LNCaP clone FGC (cell line): ENCODE measurements around a stretch of chr11.

GRCh38 chr11:60942971-60943548, 8.9 kb downstream of the SLC15A3 start:
- RRBS, 2 experiments = no CpG with 5 or more reads among the region's 8 CpGs

GRCh38 chr11:60982708-60983255, 11.3 kb downstream of the CD6 start:
- RRBS, 2 experiments = no CpG with 5 or more reads among the region's 15 CpGs

GRCh38 chr11:61007901-61009172, 36.9 kb downstream of the CD6 start:
- RRBS, 2 experiments = 87 to 90% methylated on average over 16 of the region's 62 CpGs

- RRBS, 2 experiments = no CpG with 5 or more reads among the region's 3 CpGs
These were observed 59.7 kb upstream of the CD5 start for GRCh38 chr11:61042601-61042930.

GRCh38 chr11:61042978-61043653, 59.2 kb upstream of the CD5 start:
- RRBS, 2 experiments = no CpG with 5 or more reads among the region's 16 CpGs

DNA sequence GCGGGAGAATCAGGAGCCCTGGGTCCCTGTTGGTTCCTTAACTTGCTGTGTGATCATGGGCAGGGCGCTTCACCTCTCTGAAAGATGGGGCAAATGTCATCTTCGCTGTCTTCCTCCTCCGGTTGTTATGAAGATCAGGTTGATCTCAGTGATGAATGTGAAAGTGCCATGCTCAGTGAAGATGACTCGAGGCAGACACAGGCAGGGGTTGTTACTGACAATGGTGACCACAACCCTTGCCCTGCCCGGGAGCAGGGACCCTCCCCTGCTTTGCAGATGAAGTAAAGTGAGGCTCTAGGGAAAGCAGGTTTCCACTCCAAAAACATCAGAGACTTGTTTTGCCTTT, 19.1 kb upstream of the CD5 start:
- RRBS, 2 experiments = no CpG with 5 or more reads among the region's 6 CpGs

DNA sequence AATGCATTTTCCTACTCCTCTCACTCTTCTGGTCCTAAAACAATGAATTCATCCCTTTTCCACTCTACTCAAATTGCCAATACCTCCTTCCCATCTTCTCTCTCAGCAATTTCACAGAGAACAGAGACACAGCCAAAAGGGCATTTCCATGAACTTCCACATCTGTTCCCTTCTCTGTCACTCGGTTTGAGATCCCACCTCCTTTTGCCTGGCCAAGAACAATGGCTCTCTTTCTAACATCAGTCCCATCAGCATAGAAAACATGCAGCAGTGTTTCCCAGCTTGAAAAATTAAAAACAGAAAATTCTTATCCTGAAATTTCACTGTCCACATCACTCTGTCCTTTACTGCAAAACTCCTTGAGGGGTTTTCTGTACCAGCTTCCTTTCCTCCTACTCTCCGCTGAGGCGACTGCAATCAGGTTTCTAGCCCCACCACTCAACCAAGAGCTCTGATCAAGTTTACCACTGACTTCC, 11.8 kb upstream of the VWCE start:
- RRBS, 2 experiments = no CpG with 5 or more reads among the region's 3 CpGs

DNA sequence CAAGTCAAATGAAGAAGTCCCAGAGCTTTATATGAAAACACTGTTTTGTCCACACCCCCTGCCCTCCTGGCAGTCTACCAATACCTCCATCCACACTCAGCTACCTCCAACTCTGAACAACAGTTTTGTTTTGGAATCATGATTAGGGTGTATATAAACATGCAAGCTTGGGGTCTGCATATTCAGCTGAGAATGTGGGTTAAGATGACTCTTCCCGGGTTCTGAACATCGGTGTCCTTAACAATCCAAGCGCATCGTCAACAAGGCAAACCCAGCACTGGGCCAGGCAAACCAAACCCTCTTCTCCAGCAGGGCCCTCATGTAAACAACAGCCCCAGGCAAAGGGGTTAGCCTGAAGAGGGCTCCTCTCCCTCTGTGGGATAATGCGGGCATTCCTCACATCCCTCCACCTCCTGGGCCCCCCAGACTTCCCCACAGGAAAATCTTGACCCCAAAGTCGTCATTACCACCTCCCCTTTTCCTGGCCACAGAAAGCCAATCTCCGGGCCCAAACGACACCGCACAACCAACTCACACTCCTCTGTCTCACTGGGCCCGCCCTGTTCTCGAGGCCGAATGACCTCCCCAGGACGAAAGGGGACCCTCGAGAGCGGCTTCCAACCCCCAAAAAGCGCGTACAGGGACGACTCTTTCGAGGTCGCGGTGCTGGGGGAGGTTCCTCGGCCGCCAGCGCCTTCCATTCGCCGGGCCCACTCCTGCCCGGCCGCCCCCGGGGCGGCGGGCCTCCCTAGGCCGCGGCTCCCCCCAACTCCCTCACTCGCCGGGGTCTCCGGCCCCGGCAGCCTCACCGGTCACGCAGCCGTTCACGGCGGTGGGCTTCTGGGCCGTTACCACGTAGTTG, 575 bp downstream of the DDB1 start:
- RRBS, 2 experiments = 1 to 2% methylated on average over 7 of the region's 44 CpGs

GRCh38 chr11:61334880-61335641, 2.0 kb downstream of the TKFC start:
- RRBS, 2 experiments = 96 to 100% methylated on average over 2 to 4 of the region's 6 CpGs

GRCh38 chr11:61338935-61339476, 6.0 kb downstream of the TKFC start:
- RRBS, 2 experiments = 90% methylated on average over 18 to 19 of the region's 26 CpGs

DNA sequence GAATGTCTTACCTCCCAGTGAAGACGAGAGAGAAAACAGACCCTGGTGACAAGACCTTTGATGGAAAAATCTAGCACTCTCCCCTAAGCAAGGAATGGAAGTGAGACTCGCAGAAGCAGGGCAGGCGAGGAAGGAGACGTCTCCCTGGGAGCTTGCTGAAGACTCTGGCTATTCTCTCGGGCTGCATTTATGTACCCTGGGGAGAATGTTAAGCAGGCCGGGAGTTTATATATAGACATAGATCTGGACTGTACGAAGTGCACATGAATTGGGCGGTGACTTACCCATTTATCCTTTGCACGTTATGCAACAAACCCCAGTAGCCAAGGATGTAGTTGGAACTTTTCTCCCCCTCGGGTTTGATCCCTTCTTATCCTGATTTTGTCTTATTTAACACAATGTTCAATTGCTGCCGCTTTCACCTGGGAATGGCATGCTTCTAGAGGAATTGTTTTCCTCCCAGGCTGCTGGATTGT, 18.1 kb downstream of the SDHAF2 start:
- RRBS, 2 experiments = no CpG with 5 or more reads among the region's 11 CpGs

- RRBS, 2 experiments = no CpG with 5 or more reads among the region's 6 CpGs
These were observed 13.5 kb downstream of the PPP1R32 start for GRCh38 chr11:61494344-61494860.

DNA sequence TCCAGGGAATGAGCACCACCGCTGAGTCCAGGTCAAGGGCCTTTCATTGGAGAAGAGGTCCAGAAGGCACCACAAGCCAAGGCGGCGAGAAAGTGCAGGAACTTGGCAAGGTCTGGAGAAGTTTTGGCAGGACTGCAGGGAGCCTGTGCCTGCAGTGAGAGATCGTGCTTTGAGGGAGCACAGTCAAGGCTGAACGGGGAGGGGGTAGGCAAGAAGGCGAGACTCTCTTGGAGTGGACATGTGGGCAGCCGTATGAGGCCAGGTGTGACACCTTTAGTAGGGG, 30.4 kb downstream of the LRRC10B start:
- RRBS, 2 experiments = no CpG with 5 or more reads among the region's 7 CpGs

GRCh38 chr11:61553605-61554071, 27.2 kb downstream of the SYT7 start:
- RRBS, 2 experiments = no CpG with 5 or more reads among the region's 6 CpGs

- RRBS, 2 experiments = 90 to 100% methylated on average over 1 to 2 of the region's 4 CpGs
These were observed 17.2 kb downstream of the MYRF start for GRCh38 chr11:61769741-61769958.

DNA sequence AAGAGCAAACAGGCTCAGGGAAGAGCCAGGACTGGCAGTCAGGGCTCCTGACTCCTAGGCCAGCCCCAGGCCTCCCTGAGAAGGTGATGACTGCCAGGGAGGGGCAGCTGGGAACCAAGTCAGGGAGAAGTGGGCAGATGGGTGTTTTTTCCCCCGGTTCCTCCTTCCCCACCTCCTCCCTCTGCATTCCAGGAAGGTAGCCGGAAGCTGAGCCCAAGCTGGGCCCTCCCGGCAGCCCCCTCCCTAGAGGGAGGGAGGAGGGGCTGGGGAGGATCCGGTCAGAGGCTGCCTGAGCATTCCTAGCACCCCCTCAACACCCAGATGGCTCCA, 19.6 kb downstream of the MYRF start:
- RRBS, 2 experiments = 78 to 88% methylated on average over 1 of the region's 4 CpGs

DNA sequence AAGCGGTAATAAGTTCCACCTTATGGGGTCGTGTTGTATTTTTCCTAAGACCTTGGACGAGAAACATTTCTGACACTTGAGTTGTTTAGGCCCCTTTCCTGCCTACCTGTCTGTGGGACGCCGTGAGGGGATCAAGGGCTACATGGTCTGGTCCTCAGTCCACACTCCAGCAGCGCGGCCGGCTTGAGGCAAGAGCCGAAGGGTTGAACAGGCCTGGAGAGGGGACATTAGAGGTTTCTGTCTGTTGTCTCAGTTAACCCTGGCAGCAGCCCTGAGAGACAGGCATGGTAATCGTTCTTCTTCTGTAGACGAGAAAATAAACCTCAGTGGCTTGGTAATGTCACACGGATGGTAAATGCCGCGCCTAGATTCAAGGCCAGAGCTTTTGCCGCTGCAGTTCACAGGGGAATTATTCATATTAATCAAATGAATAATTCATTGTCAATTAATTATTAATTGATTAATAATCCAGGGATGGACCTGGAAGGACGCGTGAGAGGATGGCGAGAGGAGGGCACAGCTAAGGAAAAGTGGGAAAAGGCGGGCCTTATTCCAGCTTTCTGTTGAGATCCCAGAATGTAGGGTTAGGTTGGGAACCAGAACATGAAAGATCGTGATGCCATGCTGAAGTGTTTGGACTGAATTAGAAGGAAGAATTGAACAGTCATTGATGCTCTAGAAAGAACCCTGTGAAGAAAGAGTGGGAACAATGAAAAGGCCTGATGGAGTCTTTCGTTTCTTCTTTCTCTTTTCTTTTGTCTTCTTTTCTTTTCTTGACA, 684 bp downstream of the FEN1 start:
- RRBS, 2 experiments = no CpG with 5 or more reads among the region's 21 CpGs

- RRBS, 2 experiments = no CpG with 5 or more reads among the region's 6 CpGs
These were observed 4.8 kb downstream of the FEN1 start for GRCh38 chr11:61797220-61798256.

- RRBS, 2 experiments = no CpG with 5 or more reads among the region's 6 CpGs
These were observed 11.4 kb downstream of the FADS1 start for GRCh38 chr11:61805130-61806036.

DNA sequence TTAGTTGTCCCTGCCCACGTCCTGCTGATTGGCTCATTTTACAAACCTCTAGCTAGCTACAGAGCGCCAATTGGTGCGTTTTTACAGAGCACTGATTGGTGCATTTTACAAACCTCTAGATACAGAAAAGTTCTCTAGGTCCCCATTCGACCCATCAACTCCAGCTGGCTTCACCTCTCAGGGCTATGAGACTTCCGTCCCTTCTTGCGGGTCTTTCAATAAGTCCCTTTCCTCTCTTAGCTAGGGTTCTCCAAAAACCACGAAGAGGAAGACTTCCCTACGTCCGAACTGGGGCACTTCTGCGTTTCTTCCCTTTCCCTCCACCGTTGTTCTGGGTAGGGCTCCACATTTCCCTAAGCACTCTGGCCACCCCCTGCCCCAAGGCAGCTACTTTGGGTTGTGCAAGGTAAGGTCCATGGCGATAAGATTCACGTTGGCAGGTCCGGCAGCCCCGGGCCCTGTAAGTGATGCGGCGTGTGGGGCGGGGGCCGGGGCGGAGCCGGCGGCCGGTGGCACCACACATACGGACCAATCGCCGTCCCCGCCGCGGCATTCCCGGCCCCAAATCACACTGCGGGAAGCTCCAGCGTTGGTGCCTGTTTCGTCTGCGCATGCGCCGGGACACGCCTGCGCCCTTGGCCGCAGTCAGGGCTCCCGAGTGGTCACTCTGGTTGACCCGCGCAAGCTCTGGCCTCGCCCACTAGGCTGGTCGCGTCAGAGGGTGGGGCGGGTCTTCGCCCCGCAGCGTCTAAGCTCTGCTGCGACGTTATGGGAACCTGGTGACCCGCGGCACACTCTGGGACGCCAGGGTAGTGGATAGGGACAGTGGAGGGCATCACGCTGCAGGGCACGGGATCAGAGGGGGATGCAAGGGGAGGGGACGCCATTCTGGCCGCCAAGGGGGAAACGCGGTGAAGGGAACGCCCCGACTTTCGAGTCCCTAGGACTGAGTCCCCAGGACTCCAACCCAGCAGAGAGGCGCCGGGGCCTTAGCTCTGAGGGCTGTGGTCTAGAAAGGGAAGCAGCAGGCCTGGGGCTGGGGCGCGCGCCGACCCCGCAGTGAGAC, 1.8 kb downstream of the FADS1 start:
- RRBS, 2 experiments = 1% methylated on average over 17 to 18 of the region's 70 CpGs